Upper lobe of left lung (tissue), 5 donors: ENCODE results near the genes ESX1, PWWP3B, GUCY2F and TMEM164.

DNA sequence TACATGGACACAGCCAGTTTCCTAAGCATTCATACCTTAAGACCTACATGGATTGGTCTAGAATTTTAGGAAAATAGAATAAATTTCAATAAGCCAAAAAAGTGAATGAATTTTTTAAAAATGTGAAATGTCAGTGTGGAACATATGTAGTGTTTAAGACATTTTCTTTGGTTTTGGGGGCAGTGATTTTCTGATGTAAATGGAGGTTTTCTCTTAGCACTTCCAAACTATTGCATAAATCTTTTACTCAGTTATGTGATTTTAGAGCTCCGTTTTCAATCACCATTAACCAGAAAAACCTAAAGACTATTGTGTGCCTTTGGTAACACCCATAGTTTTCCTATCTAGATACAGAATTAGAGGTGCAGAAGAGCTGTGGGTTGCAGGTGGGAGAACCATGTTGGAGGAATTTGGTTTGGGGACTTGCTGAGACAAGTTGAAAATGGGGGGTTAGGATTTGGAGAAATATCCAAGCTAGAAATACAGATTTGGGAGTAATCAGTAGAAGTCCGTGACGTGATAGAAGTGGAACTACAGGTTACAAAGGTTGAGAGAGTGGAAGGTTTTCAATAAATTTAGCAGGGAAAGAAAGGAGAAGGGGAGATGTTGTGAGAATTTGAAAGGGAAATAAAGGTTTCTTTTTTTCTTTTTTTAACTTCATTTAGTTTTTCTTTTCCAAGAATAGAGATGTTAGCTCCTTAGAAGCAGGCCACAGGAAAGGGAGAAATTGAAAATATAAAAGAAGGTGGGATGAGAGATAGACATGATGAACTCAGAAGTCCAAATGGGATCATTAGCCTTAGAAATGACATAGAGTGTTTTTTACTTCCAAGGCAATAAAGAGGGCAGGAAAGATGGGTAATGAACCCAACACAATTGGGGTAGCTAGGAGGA is 3.9 kb downstream of the FAM199X start:
- PRO-cap, 2 experiments = no peak in any of the 2 experiments
- RAMPAGE, long total RNA, 4 experiments = start-site peak on the plus strand in 1 of 4 experiments, centred at position 517 of the sequence, 5 reads per replicate

DNA sequence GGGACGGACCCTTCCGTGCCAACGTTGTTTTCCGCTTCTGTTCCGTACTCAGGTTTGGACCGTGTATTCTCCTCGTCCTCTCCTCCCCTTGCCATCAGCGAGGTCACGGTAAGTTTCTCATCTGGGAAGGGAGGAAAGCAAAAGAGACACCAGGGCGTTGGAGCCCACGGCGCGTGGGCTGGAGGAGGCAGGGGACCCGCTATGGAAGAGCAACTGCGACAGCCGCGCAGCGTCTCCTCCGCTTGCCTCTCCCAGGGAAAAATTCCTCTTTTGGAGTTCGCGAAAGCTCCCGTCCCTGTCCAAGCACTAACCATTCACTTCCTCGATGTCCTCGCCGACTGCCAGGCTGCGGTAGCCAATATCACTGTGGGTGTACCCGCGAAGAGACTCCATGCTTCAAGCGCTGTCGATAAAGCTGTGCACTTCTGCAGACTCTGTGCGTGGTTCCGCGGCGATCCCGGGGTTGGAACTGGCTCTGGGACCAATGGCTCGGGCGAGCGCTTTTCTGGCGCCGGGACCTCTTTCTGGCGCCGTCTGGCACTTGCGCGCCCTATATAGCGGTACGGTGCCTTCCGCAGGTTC is at the start of gene ESX1:
TSS of gene ESX1 (minus strand) at position 477 of the 582 bp plus-strand sequence.
- PRO-cap, 2 experiments = no peak in any of the 2 experiments
- RAMPAGE, long total RNA, 4 experiments = no peak in any of the 4 experiments

GRCh38 chrX:105821243-105822034 is 900 bp upstream of the NRK start:
- PRO-cap, 2 experiments = no peak in any of the 2 experiments
- RAMPAGE, long total RNA, 4 experiments = no peak in any of the 4 experiments

DNA sequence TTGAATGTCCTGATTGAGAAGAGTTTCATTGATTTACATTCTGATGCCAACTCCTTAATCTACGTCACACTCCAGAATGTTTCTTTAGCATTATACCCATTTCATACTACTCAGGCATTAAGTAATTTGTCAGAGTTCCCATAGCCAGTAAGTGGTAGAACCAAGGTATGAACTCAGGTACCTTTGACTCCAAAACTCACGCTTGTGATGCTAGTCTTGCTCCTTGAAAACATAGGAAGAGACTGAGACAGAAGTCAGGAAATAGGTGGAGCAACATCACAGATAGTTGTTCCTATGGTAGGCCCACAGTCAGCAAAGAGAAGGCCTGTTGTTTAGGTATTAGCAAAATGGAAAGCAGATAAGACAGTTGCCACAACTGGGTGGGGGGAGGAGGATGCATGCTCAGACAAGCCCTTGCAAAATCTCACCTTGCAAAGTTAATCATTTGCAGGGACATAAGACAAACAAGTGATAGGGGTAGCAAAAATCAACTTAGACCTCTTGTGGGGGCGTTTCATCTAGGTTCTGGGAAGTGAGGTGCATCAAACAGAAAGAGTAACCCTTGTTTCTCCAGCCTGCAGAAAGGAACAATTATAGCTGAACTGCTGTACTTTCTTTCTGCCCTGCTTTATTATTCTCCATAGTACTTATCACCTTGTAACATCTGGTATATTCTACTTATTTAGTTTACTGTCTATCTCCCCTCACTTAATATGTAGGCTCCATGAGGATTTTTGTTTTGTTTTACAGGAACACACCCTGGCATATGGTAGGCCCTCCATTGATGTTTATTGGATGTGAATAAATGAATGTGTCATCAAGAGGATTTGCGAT is 30.7 kb downstream of the SERPINA7 start:
- PRO-cap, 2 experiments = no peak in any of the 2 experiments
- RAMPAGE, long total RNA, 4 experiments = no peak in any of the 4 experiments

DNA sequence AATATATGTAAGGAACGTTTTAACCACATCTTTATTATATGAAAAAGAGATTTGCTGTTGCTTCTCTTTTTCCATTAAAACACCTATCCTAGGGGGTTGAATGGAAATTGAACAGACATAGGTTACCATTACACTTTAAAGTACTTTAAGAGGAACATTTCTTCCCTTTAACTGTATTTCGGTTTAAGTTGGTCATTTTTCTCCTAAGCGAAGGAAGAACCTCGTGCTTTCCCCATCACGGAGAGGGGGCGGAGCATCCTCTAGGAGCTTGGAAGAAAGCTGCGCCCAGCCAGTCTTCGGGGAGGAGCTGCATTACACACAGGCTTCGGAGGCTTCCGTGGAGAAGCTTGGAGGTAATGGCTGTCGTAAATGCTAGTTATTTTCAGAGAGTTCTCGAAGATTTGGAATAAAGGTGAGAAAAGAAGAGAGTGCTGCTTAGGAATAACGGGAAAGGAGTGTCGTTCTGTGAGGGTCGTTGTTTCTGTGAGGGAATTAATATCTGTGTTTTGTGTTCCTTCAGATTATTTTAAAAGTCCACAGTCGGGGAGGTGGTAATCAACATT is at the start of gene PWWP3B:
TSS of gene PWWP3B (plus strand) at position 292 of the 563 bp plus-strand sequence.
- PRO-cap, 2 experiments = peak in 1 of 2 experiments; most common plus-strand start position 292 of the sequence (in 1)
- RAMPAGE, long total RNA, 4 experiments = start-site peak on the plus strand in 2 of 4 experiments, centred at positions 296 to 316 of the sequence, 6 to 19 reads per replicate

DNA sequence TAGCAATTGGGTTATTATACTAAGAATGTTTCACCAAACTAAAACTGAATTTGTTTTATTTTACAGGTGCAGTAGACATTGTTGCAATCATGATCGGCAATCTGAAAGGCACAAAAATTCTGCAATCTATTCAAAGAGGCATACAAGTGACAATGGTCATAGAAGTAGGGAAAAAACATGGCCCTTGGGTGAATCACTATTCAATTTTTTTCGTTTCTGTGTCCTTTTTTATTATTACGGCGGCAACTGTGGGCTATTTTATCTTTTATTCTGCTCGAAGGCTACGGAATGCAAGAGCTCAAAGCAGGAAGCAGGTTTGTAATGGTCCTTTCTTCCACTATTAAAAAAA is 29.7 kb upstream of the TBC1D8B start:
- PRO-cap, 2 experiments = no peak in any of the 2 experiments
- RAMPAGE, long total RNA, 4 experiments = no peak in any of the 4 experiments

GRCh38 chrX:106899817-106900356 is 3.3 kb downstream of the RIPPLY1 start:
- PRO-cap, 2 experiments = no peak in any of the 2 experiments
- RAMPAGE, long total RNA, 4 experiments = no peak in any of the 4 experiments

DNA sequence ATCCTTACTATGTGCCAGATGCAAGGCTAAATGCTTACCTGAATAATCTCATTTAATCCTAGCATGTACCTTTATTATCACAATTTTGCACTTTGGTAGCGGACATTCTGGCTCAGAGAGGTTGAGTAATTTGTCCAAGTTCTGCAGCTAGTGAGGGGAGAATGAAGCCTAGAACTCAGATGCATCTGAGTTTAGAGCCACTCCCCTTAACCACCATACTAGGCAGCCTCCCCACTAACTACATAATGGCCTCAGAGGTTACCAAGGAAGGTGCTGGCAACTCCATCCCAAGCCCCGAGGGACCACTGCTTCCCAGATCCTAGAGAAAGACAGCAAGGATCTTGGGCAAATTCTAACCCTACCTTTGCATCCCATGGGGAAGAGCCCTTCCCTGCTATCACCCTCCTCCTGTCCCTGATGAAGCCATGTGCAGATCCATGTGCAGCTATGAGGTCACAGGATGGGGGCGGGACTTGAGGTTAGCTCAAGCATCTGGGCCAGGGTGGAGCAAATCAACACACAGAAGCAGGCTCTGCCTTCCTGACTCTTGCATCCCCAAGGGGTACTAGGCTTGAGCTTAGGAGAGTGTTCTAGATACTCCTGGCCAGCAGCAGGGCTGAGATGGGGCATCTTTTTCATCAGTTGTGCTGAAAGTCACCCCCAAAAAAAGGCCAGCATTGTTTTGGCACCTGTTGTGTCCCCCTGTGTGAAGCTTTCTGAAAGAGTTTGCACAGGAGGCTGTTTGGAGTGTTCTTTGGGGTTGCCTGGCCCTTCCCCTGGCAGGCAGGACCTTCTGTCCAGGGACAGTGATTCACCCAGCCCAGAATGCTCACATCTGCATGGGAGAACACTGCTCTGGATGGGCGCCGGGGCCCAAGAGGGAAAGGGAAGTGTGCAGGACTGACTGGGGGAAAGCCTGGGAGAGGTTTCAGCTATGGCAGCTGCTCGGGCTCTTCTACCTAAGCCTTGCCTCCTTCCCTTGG is 50.7 kb downstream of the PRPS1 start:
- PRO-cap, 2 experiments = peak in 1 of 2 experiments; most common minus-strand start position 410 of the sequence (in 1)
- RAMPAGE, long total RNA, 4 experiments = no peak in any of the 4 experiments

DNA sequence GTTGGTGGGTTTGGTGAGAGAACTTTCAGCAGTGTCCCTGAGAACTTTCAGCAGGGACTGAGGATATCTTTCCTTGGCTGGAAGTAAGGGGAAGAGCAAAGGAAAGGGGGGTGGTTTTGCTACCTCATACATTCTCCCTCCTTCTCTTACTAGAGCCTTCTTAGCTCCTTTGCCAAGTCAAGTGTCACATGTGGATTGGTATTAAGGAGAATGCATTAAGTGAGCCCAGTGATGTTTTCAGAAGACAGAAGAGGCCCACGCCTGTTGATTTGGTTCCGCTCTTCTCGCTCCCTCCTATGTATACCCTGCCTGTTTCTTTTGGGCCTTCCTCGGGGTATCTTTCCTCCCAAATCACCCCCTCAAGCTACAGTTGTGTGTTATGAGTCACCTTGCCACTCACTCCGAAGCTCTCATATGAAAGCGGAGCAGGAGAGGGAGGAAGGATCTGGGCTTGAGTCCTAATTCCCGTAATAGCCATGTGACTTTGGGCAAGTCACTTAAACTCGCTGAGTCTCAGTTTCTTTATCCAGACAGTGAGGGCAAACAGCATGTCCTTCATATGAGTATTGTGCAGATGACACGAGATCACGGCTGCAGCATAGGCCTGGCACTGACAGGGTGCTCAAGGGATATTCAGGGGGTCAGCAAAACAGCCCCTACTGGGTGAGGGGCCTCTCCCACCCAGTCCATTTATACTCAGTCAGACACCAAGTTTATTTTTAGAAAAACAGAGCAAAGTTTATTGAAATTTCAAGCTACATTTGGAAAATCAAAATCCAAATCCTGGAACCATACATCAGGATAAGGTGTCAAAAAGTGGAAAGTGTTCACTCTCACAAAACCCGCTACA is 62.9 kb downstream of the TSC22D3 start:
- PRO-cap, 2 experiments = peak in 2 of 2 experiments; most common plus-strand start position 525 of the sequence (in 2); most common minus-strand start position 442 of the sequence (in 1)
- RAMPAGE, long total RNA, 4 experiments = no peak in any of the 4 experiments

DNA sequence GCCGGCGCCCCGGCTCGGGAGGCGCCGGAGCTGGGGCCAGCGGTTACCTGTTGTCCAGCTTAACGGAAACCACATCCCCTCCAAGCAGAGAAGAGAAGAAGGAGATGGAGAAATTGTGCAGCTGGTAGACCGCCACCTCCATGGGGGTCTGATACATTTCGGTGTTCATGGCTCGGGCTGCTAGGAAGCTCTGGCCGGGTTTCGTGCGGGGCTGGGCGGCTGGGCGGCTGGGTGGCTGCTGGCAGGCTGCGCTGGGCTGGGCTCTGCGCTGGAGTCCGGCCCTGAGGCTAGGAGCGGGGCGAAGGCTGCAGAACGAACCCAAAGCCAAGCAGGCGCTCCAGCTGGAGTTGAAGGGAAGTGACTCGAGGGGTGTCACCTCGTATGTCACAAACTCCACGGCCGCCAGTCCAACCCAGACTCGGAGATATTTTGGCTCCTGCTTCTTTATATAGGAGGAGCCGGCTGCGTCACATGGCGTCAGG is 58.9 kb downstream of the TSC22D3 start:
- PRO-cap, 2 experiments = peak in 2 of 2 experiments; most common minus-strand start position 420 of the sequence (in 2)
- RAMPAGE, long total RNA, 4 experiments = start-site peak on the plus strand in 1 of 4 experiments, centred at position 207 of the sequence, 5 reads per replicate; start-site peak on the minus strand in 3 of 4 experiments, centred at positions 367 to 416 of the sequence, 33 to 10,752 reads per replicate

DNA sequence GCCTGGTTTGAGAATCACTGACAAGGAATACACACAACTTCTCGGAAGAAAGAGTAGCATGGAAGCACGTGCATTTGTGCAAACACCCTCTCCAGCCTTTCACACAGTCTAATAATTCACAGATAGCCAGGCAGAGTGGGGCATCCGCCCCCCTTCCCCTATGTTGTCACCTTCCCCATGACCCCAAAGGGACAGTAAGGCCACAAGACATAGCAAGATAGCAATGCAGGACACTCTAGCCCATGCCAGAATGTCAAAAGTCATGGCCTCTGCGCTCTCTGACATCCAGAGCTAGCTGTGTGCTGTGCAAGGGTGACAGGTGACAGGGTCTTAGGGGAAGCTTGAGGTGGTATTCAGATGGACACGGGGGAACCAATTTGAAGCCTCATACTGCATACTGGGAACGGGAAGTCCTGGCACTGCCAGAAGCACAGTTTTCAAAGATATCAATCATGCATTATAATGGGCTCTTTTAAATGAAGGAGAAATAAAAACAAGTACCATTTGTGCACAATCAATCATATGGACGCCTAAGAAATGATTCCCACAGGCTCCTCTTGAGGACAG is 51.1 kb downstream of the TSC22D3 start:
- PRO-cap, 2 experiments = no peak in any of the 2 experiments
- RAMPAGE, long total RNA, 4 experiments = no peak in any of the 4 experiments

GRCh38 chrX:107738529-107739244 is 36.9 kb downstream of the TSC22D3 start:
- PRO-cap, 2 experiments = no peak in any of the 2 experiments
- RAMPAGE, long total RNA, 4 experiments = no peak in any of the 4 experiments

- PRO-cap, 2 experiments = no peak in any of the 2 experiments
- RAMPAGE, long total RNA, 4 experiments = no peak in any of the 4 experiments
Measured at GRCh38 chrX:109481976-109482508, at the start of gene GUCY2F. GUCY2F (minus strand) TSS chrX:109482086.

- PRO-cap, 2 experiments = no peak in any of the 2 experiments
- RAMPAGE, long total RNA, 4 experiments = no peak in any of the 4 experiments
Measured at GRCh38 chrX:109688184-109689134, 44.6 kb downstream of the ACSL4 start.

- PRO-cap, 2 experiments = peak in 2 of 2 experiments; most common plus-strand start chrX:109732445 (in 1)
- RAMPAGE, long total RNA, 4 experiments = start-site peak on the plus strand in 1 of 4 experiments, at chrX:109732496-109732539 at its widest, 42 reads per replicate
Measured at GRCh38 chrX:109731823-109733065, 813 bp downstream of the ACSL4 start.

DNA sequence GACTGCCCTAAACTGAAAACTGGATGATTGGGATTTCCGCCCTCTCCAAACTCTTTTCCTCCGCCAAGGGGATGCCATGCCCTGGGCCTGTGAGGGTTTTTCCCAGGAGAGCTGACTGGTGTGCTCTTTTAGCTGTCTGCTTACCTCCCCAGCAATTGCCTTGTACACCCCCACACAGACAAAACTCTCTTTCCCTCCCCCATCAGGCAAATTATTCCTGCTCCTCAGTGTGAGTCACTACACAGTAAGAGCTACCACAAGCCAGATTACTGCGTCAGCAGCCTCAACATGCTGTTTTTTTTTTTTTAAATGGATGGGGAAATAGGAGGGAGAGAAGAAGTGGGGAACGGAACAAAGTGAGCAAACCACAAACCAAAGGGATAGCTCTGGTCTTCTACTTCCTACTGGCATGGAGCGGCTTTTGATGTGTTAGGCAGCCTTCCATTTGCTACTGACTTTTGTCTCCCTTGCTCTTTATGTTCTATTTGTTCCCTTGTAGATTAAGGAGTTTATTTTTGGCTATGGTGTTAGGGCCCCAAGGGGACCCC is 107.5 kb upstream of the ACSL4 start:
- PRO-cap, 2 experiments = no peak in any of the 2 experiments
- RAMPAGE, long total RNA, 4 experiments = no peak in any of the 4 experiments

GRCh38 chrX:109927491-109928138 is 75.3 kb upstream of the TMEM164 start:
- PRO-cap, 2 experiments = peak in 1 of 2 experiments; most common plus-strand start chrX:109927844 (in 1)
- RAMPAGE, long total RNA, 4 experiments = no peak in any of the 4 experiments

DNA sequence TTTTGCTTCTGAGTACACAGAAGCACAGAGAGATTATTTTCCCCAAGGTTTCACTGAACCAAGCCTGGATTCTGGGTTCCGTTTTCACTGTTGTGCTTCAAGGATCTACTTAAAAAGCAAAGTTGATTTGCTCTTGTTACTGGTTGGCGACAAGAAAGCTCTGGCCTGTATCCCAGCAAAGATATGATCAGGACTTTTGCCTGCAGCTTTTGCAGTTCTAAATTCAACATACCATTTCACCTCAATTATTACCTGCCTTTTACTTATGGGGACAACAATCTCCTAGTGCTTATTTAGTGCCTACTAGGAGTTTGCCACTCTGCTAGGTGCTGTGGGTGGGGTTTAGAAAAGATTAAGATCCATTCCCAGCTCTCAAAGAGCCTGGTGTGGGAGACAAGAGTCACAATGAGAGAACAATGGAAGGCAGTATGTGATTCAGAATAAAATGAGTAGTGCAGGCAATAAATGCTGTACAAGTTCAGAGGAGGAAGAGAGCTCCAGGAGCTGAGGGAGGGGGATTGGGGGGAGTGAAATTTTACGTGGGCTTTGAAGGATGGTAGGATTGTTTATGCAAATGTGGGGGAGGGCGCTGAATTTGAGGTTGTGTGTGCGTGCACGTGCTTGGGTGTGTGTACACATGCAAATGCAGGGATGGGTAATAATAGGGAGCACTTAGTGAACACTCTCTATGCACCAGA is 5.0 kb upstream of the TMEM164 start:
- PRO-cap, 2 experiments = no peak in any of the 2 experiments
- RAMPAGE, long total RNA, 4 experiments = no peak in any of the 4 experiments

- PRO-cap, 2 experiments = peak in 2 of 2 experiments; most common plus-strand start chrX:110002435 (in 1); most common minus-strand start chrX:110002342 (in 1)
- RAMPAGE, long total RNA, 4 experiments = start-site peak on the plus strand in 3 of 4 experiments, at chrX:110002300-110002725 at its widest, 21 to 134 reads per replicate
Measured at GRCh38 chrX:110002127-110003020, 540 bp upstream of the TMEM164 start.

- PRO-cap, 2 experiments = peak in 2 of 2 experiments; most common plus-strand start chrX:110003114 (in 2); most common minus-strand start chrX:110003291 (in 1)
- RAMPAGE, long total RNA, 4 experiments = start-site peak on the plus strand in 3 of 4 experiments, at chrX:110003102-110003117 at its widest, 76 to 159 reads per replicate
Measured at GRCh38 chrX:110003021-110003443, at the start of gene TMEM164. TMEM164 (plus strand) TSS chrX:110003114.